Foreskin keratinocyte (primary cell): ENCODE data around the gene PRSS38.

GRCh38 chr1:227815638-227815837, at the start of gene PRSS38:
PRSS38 (plus strand) TSS chr1:227815675.
- RAMPAGE, total RNA: no peak

DNA sequence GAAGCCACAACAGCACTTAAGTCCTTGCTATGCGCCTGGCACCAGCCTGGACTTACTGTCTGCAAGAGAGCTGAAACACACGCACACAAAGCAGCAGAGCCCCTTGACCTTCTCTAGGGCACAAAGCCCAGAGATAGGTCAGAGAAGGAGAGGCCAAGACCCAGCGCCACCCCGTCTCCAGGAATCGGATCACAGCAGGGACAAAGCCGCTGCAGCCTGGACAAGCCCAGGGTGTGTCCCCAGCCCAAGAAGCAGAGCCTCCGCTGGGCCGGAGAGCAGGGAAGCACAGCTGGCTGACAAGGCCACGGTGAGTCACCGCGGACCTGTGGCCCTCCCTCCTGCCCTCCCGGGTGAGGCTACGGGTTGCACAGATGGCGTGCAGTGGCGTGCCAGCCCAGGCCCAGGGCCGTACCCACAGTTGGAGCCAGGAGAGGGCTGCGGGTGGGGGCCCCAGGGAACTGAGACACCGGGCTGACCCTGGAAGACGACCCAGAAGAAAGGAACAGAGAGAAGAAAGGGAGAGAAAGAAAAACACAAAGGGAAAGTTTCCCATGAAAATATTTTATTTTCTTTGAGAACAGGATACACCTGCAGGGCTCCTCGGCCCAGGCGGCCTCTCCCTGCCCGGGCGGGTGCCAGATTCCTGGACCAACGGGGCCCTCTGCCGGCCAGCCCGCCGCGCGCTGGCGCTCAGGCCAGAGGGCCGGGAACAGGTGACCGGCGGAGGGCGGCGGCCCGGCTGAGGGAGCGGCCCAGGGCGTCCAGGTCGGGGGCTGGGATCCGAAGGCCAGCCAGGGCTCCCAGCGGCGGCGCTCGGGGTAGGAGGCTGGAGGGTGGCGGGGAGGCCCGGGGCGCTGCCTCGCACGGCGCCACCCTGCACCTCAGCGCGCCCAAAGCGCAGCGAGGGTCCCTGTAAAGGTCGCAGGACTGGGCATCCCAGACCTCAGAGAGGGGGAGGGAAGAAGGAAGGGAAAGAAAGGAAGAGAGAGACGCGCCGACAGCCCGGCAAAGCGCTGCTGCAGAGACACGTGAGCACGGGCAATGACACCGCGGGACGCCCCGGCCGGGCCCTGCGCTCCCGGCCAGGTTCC, 1.3 kb downstream of the WNT9A start:
- RAMPAGE, total RNA: no peak

DNA sequence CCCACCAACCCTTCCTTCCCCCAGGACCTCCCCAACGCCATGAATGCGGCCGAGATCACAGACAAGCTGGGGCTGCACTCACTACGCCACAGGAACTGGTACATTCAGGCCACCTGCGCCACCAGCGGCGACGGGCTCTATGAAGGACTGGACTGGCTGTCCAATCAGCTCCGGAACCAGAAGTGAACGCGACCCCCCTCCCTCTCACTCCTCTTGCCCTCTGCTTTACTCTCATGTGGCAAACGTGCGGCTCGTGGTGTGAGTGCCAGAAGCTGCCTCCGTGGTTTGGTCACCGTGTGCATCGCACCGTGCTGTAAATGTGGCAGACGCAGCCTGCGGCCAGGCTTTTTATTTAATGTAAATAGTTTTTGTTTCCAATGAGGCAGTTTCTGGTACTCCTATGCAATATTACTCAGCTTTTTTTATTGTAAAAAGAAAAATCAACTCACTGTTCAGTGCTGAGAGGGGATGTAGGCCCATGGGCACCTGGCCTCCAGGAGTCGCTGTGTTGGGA, 5.2 kb downstream of the C1orf35 start:
- RAMPAGE, total RNA: no peak

GRCh38 chr1:228154188-228154547, 4.4 kb downstream of the GJC2 start:
- RAMPAGE, total RNA: no peak

DNA sequence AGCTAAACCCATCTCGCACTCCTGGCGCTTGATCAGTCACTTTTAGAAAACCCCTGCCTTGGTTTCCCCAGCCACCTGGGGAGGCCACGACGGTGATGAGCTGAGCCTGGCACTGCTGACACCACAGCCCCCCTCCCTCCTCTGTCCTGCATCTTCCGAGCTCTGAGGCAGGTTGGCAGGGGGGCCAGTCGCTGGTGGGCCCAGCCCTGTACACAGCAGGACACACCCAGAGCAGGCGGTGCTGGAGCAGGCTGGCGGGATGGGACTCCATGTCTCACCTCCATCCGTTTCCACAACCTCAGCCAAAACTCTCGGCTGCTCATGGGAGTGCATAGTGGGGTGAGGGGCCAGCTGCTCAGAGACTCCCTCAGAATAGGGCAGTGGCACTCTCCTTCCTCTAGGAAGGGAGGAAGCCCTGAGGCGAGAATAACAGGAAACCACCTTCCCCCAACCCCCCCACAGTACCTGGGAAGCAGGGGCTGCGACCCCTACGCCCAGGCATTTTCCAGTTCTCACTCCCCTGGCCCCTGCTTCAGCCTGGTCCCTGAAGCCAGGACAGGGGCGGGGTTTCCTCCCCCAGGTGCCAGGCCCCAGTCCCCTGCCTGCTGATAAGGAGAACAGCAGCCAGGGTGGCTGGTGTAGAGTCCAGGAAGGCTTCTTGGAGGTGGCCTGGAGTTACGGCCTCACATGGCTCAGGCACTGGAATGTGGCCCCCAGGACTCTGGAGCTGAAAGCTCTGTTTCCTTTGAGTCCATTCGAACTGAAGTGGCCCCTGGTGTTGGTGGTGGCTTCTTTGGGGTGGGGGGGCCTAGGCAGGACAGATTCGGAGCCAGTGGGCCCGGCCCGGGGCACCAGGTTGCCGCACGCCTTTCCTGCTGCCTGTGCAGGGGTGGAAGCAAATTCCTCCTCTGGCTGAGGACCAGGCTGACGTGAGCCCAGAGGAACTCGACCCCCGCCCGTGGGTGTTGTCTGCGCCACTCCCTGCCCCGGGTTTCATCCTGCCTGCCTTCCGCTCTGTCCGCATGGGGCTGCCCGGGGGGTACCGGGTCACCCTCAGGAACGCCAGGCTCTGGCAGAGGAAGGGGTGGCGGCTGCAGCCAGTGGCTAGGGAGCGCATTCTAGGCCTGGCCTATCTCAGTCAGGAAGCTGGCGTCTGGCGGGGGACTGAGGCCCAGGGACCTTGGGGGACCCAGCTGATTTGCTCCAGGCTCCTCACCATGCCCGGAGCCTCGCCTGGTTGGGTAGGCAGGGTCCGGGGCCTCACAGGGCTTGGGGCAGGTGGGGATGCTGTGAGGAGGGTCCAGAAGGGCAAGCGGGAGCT, 2.9 kb upstream of the IBA57 start:
- RAMPAGE, total RNA: no peak

DNA sequence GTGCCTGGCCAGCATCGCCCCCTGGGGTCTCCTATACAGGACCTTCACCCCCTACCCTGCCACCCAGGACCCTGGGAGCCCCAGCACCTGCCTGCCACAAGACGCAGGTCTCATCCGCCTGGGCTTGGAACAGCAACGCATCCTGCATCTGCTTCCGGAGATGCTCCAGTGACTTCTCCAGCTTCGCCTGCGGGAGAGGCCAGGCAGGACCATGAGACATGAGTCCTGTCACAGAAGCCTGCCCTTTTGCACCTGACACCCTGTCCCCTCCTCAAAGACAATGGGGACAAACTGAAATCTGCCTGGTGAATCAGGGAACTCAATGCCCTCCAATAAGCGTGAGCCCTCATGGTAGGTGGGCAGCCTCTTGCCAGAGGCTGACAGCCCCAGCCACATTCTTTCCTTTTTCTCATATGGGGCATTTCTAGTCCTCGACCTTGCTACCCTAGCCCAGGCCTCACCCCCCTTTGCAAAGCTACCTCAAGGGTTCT, 4.6 kb downstream of the TRIM11 start:
- RAMPAGE, total RNA: no peak

GRCh38 chr1:228410341-228410810, 3.7 kb upstream of the TRIM11 start:
- RAMPAGE, total RNA: no peak

DNA sequence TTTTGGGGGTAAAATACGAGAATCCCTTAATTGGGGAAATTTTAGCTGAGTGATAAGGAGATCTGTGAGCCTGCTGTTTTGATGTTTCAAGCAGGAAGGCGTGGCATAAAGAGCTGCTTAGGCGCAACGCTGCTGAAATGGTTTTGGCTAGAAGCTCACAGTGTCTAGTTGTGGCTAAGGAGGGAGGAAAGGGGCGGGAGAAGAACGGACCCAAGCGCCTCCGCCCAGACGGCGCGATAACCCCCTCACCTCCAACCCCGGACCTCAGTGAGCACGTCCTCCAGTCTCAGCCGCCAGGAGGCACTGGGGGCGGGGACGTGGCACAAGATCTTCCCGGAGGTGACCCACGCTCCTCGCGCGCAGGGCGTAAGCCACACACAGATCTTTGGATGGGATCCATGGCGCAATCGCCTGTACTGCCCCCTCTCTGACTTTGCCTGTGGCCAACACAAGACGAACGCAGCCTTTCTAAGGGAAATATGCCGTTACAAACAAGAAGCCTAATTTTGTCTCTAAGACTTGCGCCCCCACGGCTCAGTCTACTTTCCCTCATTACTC, 5.7 kb downstream of the H2BC26 start:
- RAMPAGE, total RNA: no peak

DNA sequence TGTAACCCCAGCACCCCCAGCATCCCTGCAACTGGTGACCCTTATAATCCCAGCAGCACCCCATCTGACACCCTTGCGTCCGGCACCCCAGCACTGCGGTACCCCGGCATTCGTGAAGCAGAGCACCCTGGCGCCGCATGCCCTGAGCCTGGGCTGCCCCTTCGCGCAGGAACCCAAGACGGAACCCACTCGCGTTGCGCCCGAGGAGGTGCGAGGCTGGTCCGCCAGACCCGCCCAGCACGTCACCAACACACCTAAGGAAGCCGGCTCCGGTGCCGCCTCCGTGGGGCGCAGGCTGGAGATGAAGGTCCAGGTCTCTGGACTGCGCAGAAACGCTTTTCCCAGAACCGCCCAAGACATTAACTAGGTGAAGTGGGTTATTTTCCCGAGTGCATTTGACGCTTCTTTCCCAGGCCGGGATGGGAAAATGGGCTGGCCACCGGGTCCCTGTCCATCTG, 13.3 kb downstream of the H2BC26 start:
- RAMPAGE, total RNA: no peak

- RAMPAGE, total RNA: no peak
These were observed 7.9 kb upstream of the RNF187 start for GRCh38 chr1:228479263-228479696.

DNA sequence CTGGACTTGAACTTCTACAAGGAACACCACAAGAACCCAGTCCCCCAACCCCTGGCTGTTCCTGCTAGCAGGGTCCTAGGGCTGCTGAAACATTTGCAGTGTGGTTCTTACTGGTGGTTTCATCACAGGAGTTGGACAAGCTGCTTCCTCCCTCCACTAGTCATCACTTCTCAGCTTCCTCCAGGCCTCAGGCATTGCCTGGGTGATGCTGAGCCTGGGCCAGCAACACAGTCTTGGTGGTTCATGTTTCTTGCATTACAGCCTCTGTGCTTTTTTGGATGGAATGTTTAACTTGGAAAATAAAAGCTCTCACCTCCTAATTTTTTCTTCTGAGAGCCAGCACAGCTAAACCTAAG, 66.1 kb upstream of the RHOU start:
- RAMPAGE, total RNA: no peak

GRCh38 chr1:228723896-228724300, 11.4 kb upstream of the RHOU start:
- RAMPAGE, total RNA: no peak

- RAMPAGE, total RNA: no peak
These were observed 69.6 kb downstream of the RHOU start for GRCh38 chr1:228804699-228805494.

- RAMPAGE, total RNA: no peak
These were observed 91.7 kb downstream of the RHOU start for GRCh38 chr1:228826949-228827428.

DNA sequence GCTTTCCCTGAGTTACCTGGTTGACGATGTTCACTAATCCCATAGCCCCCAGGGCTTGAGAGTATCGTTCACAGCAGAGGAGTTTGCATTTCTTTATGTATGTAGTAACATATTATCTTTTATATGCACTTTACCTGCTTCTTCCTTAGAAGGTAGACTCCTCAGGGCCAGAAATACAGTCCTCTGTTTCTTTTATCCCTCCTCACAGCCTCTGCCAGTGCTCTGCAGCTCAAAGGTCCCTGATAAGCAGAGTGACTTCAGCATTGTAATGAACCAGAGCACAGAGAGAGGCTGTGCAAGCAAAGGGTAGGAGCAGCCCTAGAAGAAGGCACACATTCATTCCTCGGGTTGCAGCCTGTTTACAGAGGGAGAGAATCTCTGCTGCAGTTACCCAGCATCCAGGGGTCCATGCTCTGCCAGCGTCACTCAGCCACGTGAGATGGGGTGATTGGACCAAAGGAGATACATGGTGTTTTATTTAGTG, 101.1 kb downstream of the RHOU start:
- RAMPAGE, total RNA: no peak

DNA sequence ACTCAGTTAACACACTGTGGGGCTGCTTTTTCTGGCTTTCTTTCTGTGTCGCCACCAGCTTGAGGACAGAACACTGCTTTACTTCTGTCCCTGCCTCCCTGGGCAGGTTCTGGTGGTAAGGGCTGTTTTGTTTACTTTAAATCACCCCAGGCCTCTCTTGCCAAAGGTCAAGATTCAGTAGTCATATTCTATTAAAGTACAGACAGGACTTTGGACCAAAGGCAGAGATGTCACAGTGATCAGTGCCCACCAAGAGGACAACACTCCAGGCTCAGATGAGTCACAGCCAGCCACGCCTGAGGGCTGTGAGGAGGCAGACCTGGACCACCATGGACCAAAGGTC, 199.9 kb downstream of the RHOU start:
- RAMPAGE, total RNA: no peak

DNA sequence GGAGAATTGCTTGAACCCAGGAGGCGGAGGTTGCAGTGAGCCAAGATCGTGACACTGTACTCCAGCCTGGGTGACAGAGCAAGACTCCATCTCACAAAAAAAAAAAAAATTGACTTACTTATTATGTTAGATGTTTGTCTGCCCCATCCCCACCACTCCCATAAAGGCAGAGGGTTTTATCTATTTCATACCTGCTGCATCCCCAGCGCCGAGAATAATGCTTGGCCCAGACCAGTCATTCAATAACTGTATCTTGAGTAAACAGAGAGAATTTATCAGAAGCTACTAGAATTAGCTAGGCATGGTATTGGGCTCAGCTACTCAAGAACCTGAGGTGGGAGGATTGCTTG, 179.6 kb upstream of the RAB4A start:
- RAMPAGE, total RNA: no peak

DNA sequence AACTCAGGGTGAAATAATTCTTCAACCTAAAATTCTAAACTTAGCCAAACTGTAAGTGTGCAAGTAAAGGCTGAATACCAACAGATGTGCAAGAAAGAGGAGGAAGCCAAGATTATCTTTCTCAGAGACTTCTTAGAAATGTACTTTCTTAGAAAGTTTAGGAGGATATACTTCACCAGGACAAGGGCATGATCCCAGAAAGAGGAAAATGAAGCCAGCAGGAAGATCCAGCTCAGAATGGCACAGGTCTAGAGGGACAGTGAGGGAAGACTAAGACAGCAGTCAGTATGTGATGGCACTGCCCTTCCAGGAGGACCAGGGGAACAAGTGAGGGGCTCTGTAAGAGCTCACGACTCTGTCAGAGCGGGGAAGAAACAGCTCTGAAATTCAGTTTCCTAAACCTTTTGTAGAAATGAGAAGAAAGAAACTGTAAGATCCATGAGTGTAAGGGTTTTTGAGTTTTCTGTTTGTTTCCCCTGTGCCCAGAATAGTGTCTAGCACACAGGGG, 20.3 kb downstream of the RAB4A start:
- RAMPAGE, total RNA: no peak

DNA sequence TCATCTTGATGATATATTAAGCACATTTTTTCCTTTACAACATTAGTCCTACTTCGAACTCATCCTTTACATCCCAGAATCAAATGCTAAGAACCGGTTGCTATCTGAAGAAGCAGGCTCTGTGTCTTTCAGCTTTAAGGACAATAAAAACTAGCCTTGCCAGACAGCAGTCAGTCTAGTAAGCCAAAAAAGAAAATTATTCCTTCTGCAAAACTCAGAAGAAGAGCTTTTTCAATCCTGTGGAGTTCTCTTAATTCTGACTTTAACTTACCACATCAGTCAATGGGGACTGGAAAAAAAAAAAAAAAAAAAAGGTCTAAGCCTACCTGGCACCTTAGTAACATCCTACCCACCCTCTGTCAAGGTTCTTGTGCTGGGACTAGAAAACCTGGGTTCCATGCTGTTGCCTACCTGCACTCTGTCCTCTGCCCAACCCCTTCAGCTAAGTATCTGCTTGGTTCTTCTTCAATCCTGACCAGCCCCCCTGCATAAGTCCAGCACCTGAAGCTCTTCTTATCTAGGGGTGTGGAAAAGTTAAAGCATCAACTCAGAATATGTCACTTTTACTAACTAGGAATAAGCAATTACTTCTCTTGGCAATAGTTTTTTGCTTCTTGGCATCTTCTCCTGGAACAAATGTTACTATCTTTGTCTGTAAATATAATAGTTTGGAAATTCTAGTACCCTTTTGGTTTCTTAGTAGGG, 21.4 kb downstream of the NUP133 start:
- RAMPAGE, total RNA: no peak

- RAMPAGE, total RNA: no peak
These were observed 17.7 kb upstream of the NUP133 start for GRCh38 chr1:229525806-229526323.